SJSA1 (cell line): ENCODE results near the genes TDRD9 and KIF26A.

GRCh38 chr14:103559441-103560279 is 2.8 kb downstream of the BAG5 start:
- RAMPAGE, long total RNA: no peak

- RAMPAGE, long total RNA: no peak
These were observed 39.7 kb downstream of the XRCC3 start for GRCh38 chr14:103675654-103675906.

DNA sequence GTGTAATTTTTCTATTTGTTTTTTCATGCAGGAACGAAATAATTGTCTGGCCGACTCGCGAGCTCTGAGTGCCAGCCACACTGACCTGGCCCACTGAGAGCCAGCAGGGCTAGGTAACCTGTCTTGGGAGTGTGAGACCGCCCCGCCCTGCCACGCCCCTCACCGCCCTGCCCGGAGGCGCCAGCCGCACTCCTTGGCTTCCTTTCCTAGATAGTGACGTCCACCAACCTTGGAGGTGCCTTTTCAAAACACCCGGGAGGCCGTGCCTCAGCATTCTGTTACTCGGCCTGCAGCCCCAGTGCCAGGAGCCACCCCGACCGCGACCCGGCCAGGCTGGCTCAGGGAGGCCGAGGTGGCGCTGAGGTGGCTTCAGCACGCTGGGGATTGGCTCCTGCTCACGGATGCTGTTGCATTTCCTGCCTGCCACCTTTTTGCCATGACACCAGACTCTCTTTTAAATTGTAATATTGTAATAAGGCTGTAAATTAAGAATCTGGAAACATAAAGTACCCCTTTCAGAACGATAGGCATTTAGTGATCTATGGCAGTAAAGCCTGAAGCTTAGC is 21.6 kb downstream of the XRCC3 start:
- RAMPAGE, long total RNA: no peak

GRCh38 chr14:103745413-103746003 is 29.9 kb downstream of the ZFYVE21 start:
- RAMPAGE, long total RNA: no peak

GRCh38 chr14:103748410-103748916 is 32.9 kb downstream of the ZFYVE21 start:
- RAMPAGE, long total RNA: no peak

- RAMPAGE, long total RNA: no peak
These were observed 48.1 kb downstream of the ZFYVE21 start for GRCh38 chr14:103763597-103764158.

- RAMPAGE, long total RNA: no peak
These were observed 31.6 kb downstream of the ATP5MJ start for GRCh38 chr14:103889613-103890273.

- RAMPAGE, long total RNA: no peak
These were observed 11.2 kb downstream of the ATP5MJ start for GRCh38 chr14:103909960-103910650.

GRCh38 chr14:103928109-103928828 is at the start of gene TDRD9:
TSS of gene TDRD9 (plus strand) at chr14:103928456.
- RAMPAGE, long total RNA: no peak

- RAMPAGE, long total RNA: no peak
These were observed 768 bp downstream of the ASPG start for GRCh38 chr14:104086245-104086690.

- RAMPAGE, long total RNA: no peak
These were observed 22.3 kb upstream of the KIF26A start for GRCh38 chr14:104115917-104116743.

GRCh38 chr14:104137499-104138164 is 755 bp upstream of the KIF26A start:
- RAMPAGE, long total RNA: no peak

- RAMPAGE, long total RNA: no peak
These were observed at the start of gene KIF26A for GRCh38 chr14:104138165-104138953. TSS of gene KIF26A (plus strand) at chr14:104138587.

GRCh38 chr14:104171908-104172602 is 33.7 kb downstream of the KIF26A start:
- RAMPAGE, long total RNA: no peak

DNA sequence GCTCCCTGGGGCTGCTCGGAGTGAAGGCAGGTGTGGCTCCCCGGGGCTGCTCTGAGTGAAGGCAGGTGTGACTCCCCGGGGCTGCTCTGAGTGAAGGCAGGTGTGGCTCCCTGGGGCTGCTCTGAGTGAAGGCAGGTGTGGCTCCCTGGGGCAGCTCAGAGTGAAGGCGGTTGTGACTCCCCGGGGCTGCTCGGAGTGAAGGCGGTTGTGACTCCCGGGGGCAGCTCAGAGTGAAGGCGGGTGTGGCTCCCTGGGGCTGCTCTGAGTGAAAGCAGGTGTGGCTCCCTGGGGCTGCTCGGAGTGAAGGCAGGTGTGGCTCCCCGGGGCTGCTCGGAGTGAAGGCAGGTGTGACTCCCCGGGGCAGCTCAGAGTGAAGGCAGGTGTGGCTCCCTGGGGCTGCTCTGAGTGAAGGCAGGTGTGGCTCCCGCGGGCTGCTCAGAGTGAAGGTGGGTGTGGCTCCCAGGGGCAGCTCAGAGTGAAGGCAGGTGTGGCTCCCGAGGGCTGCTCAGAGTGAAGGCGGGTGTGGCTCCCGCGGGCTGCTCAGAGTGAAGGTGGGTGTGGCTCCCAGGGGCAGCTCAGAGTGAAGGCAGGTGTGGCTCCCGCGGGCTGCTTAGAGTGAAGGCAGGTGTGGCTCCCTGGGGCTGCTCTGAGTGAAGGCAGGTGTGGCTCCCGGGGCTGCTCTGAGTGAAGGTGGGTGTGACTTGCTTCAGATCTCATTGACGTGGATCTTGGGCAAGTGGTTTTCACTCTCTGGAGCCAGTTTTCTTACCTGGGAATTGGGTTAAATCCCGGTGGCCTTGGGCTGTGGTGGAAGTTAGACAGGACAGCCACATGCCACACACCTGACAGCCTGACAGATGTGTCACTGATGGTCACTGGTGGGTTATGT is 87.3 kb downstream of the KIF26A start:
- RAMPAGE, long total RNA: no peak

DNA sequence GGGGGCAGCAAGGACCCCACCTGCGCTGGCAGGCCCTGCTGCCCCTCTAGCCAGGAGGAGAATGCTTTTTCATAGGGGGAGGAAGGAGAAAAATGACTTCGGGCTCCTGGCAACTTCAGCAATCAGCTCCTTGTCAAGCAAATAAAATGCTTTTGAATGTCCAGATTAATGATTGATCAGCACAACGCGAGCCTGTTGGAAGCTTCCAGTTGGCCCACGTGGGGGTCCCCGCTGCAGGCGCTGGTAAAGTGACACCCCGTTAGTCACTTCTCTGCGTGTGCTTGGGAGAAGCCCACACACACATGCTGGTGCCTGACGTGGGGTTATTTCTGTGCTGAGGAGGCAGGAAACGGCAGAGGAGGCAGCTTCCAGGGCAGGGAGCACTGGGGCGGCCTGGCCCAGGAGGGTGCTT is 101.4 kb downstream of the KIF26A start:
- RAMPAGE, long total RNA: no peak

DNA sequence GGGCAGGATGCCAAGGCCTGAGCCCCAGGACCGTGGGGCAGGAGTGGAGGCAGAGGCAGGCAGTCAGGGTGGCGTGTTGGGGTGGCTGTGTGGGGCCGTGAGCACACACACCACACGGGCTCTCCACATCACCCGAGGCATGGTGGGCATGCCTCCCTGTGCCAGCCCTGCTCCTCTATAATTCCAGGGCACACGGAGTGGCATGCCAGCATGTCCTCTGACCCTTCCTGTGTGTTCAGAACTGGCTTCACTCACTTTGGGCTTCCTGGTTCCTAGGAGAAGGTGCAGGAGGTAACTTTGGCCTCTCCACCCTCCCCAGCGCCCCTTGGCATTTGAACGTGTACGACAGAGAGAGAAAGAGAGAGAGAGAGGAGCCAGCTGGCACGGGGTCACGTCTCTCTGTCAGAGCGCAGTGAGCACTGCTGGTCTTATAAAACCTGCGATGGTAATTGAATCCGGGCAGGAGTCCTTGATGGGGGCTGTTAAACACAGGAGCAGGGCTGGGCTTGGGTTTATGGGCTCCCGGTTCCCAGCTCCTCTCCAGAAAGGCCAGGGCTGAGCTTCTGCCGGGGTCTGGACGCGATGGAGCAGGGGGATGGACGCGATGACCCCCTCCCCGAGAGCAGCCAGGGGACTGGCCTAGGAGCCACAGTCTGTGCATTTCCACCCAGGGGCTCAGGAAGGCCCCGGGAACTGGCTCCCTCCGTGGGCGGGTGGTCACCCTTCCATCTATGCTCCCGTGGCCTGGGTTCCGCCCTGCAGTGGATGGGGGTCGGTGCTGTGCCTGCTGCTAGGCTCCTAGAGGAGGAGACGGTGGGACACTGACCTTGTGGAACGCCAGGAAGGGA is 144.4 kb downstream of the KIF26A start:
- RAMPAGE, long total RNA: no peak

GRCh38 chr14:104341836-104342420 is 203.5 kb downstream of the KIF26A start:
- RAMPAGE, long total RNA: no peak

DNA sequence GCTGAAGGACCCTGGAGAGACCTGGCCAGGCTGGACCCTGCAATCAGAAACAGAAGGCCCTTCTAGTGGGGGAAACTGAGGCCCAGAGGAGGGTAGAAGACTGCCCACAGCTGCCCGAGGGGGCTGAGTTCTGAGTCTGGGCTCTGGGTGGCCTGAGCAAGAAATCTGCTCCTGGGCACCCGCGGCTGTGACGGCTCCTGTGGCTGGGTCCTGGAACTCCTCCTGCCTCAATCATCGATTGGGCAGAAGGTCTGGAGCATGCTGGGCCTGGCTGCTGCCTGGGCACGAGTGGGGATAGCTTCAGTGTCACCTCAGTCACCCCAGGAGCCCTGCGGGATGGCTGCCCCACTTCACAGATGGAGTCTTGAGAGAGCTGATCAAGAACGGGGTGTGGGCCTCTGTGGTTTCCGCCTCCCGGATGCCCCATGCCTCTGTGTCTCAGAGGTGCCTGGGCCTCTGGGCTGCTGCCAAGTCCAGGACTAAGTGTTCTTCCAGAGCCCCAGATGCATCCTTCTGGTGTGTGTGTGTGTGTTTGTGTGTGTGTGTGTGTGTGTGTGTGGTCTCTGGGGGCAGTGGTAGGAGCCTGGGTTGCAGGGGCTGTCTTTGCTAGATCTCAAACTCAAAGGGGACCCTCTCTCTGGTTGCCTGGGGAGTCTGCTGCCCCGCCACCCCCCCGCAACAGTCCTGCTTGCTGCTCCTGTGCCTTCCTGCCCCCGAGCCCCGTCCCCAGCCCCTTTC is 185.6 kb upstream of the C14orf180 start:
- RAMPAGE, long total RNA: no peak

DNA sequence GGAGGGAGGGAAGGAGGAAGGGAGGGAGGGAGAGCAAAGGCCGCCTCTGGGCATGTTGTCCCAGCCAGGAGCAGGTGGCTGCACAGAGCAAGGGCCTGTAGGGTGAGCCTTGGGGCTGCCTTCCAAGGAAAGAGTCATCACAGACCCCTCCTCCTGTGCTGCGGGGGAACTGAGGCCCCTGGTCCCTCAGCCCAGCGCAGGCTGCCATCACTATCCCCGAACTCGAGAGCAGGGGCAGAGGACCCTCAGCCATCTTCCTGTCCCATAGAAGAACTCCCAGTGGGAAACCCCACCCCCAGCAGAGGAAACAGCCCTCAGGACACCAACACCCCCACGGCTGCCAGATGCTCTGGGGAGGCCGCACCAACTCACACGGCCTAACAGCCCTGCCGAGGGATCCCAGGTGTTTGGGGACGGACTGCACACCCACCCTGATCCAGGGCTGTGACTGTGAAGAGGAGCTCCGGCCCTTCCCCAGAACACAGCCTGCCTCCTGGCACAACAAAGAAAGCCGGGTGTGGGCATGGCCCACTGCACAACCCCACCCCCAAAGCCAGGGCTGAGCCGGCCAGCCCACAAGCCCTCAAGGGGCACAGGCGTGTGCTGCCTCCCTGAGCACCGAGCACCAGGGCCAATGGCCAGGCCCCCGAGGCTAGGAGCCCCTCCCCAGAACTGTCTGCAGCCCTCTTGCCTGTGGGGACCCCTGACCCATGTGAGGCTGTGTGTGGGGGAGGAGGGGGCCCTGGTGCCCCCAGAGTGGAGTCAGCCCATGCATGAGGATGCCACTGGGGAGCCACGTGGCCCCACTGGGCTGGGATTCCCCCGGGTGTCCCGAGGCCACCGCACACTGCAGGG is 16.3 kb upstream of the C14orf180 start:
- RAMPAGE, long total RNA: no peak